Smooth muscle cell (in vitro differentiated cells): ENCODE data around the genes BFAR, PLA2G10 and NPIPA3.

DNA sequence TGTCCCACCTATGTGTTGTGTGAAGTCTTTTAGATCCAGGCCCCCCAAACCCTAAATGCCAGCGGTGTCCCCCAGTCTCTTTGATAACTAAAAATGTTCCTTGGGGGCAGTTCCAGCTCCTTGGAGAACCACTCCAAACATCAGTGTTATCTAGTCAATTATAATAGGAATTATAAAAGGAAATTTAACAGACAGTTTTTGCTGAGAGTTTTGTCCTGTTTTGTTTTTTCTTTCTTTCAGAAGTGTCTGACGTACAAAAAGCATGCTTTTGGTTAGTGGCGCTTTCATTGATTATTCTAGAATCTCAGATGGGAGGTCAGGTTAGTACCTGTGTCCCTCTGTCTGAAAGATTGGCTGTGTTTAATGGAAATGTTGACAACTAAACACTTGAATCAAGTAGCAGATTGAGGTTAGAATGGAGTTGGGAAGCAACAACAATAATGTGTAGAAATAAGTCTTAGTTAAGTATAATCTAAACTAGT lies 2.2 kb downstream of the MRTFB start:
- RAMPAGE, long total RNA: no peak

DNA sequence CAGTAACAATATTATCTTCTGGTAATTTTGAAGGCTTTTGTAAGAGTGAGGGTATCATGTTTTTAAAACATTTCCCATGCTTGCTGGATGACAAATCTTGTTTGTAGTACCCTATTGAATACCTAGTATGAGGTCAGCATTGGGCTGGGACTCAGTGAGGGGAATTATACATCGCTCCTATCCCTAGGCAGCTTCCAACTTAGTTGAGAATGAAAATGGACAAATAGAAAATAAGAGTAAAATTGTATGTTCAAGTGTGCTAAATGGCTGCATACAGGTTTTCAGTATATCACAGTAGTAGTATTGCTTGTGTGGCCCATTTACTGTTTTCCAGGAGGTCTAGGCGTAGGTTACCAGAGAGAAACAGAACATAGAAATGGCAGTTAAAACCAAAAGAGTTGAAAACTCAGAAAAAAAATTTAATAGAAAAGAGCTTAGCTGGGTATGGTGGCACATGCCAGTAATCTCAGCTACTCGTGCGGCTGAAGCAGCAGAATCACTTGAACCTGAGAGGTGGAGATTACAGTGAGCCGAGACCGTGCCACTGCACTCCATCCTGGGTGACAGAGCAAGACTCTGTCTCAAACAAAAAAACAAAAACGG lies 35.6 kb downstream of the MRTFB start:
- RAMPAGE, long total RNA: no peak

GRCh38 chr16:14111674-14112758 lies 40.9 kb downstream of the MRTFB start:
- RAMPAGE, long total RNA: no peak

- RAMPAGE, long total RNA: no peak
Observed at GRCh38 chr16:14125791-14126165, 54.7 kb downstream of the MRTFB start.

DNA sequence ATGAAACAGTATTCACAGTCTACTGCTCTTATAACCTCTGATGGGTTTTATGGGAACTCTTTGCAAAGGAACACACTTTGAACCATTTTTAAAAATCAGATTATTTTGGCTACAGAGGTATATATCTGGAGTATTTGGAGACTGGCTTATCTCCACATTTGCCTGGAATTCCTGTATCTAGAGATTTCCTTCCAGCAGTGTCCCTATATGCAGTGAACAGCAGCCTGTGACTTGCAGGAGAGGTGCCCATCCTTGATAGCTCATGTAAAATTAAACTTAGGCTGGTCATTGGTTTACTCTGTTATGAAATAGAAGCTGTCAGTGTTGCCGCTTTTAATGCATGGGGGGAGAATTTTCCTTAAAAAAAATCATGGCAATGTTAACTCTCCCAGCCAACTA lies 114.6 kb downstream of the MRTFB start:
- RAMPAGE, long total RNA: no peak

DNA sequence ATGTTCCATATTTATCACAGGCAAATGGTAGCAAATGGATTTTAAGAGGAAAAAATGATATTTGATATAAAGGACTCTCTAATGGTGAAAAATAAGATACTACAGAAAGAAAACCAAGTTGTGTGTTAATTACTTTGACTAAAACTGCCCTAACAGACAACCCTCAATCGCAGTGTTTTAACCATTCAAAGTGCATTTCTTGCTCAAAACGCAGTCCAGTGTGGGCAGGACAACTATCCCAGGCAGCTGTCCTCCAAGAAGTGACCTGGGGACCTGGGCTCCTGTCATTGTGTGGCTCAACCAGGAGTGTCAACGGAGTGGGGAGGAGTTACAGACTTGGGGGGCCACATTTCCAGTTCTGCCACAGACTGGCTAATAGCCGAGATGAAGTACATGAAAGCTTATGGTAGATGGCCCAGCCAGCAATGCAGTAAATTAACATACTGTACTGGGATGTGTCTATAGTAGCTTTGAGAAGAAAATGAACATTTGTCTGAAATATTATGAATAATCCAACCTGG lies 119.5 kb downstream of the MRTFB start:
- RAMPAGE, long total RNA: no peak

- RAMPAGE, long total RNA: no peak
Observed at GRCh38 chr16:14236201-14237024, 165.3 kb downstream of the MRTFB start.

DNA sequence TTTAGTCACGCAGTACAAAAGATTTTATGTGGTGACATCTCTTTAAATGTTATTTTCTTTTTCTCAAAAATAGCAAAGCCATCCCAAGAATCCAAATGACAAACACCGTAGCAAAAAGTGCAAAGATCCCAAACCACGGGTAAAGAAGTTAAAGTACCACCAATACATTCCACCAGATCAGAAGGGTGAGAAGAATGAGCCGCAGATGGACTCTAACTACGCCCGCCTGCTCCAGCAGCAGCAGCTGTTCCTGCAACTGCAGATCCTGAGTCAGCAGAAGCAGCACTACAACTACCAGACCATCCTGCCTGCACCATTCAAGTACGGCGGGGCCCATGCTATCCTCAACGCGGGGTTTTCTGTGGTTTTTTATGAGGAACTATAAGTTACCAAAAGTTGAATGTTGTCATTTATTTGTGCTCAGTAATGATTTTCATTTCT lies 169.1 kb downstream of the MRTFB start:
- RAMPAGE, long total RNA: no peak

DNA sequence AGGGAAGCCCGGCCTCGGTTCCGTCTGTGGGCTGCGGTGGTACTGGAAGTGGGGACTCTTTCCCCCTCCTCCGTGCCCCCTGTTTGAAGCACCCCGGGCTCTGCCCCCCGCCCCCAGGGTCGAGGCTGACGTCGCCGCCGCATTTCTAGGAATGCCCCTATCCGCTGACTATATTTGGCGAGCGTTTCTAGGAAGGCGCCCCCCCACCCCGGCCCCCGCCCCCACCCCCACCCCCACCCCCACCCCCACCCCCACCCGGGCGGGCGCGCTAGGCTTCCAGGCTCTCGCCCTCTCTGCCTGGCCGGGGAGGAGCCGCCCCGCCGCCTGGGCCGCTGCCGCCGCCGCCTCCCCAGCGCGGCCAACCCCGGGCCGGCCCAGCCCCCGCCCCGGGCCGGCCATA lies 230.7 kb downstream of the MRTFB start:
- RAMPAGE, long total RNA: no peak

DNA sequence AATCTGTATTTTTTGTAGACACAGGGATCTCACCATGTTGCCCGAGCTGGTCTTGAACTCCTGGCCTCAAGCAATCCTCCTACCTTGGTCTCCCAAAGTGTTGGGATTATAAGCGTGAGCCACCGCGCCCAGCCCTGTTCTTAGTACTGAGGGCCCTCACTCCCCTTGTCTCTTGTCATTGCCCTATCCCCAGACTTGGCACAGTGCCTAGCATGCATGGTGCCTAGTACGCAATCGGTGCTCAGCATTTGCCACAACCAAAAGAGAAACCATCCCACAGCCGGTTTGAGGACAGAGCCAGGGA lies 274.2 kb downstream of the MRTFB start:
- RAMPAGE, long total RNA: no peak

GRCh38 chr16:14354491-14355126 lies 275.5 kb downstream of the PARN start:
- RAMPAGE, long total RNA: no peak

- RAMPAGE, long total RNA: no peak
Observed at GRCh38 chr16:14609819-14610297, 20.2 kb downstream of the PARN start.

GRCh38 chr16:14632513-14633161 lies at the start of gene BFAR:
Gene BFAR (plus strand): TSS chr16:14632951.
- RAMPAGE, long total RNA: start-site peak on the plus strand at chr16:14632943-14632981, 297 and 173 reads in 2 replicates

- RAMPAGE, long total RNA: no peak
Observed at GRCh38 chr16:14634401-14634855, 1.7 kb downstream of the BFAR start.

DNA sequence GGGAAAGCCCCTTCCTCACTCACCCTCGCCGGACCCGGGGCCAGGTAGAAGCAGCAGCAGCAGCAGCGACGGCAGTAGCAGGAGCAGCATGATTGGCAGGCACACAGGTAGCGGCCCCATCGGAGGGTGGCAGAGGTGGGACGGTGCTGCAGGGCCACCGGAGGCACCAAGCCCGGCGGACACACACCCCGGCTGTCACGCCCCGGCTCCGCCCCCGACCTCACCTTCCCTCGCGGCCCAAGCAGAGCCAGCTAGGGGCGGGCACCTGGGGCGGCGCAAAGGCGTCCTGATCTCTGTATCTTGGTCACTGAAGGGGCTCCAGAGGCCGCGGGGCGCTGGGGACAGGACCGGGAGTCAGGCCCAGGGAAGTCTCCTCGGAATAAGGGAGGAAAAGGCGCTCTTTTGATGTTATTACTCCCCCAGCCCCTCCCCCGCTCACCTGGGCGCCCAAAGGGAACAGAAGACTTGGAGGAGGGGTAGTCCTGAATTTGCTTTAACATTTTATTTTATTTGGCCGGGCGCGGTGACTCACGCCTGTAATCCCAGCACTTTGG lies at the start of gene PLA2G10:
TSS of gene PLA2G10 (minus strand) at position 199 of the 554 bp plus-strand sequence.
- RAMPAGE, long total RNA: no peak

- RAMPAGE, long total RNA: no peak
Observed at GRCh38 chr16:14703083-14703590, at the start of gene NPIPA3. Gene NPIPA3 (plus strand): TSS chr16:14703411.

- RAMPAGE, long total RNA: no peak
Observed at GRCh38 chr16:14955428-14955870, 18.2 kb downstream of the NPIPA1 start.

DNA sequence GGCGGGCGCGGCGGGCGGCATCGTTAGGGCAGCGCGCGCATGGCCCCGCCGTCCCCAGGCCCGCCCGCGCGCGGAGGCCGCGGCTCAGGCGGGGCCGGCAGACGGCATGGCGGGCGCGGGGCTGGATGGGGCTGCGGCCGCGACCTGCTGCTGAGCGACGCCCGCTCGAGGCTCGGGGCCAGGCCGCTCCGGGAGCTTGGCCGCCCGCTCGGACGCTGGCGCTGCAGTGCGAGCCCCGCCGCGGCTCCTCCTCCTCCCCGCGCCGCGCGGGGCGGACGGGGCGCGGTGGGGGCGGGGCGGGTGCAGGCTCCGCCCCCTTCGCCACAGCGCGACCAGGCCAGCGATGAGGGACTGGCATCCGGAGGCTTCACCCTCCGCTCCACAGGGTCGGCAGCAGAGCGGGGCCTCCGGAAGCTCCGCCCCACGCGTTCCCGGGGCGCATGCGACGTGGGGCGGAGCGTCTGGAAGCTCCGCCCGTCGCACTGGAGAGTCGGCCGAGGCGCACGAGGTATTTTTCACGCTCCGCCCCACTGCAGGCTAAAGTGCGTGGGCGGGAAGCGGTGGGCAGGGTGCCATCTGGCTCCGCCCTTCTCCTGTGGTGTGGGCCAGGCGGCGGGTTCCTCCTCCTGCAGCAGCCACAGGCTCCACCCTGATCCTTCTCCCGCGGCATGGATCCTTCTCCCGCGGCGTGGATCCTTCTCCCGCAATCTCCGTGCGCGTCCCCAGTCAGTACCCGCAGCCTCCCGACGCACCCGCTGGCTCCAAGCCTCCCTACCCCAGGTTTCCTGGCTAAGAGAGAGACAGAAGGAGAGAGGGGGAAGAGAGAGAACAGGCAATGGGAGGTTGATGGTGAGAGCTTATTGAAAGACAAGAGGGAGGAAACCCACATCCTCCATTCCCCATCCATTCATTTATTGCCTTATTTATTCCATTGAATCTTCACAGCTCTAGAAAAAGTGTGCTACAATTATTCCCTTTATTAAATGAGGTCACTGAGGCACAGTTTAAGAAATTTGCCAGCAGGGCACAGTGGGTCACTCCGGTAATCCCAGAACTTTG lies 60.8 kb upstream of the RRN3 start:
- RAMPAGE, long total RNA: no peak

DNA sequence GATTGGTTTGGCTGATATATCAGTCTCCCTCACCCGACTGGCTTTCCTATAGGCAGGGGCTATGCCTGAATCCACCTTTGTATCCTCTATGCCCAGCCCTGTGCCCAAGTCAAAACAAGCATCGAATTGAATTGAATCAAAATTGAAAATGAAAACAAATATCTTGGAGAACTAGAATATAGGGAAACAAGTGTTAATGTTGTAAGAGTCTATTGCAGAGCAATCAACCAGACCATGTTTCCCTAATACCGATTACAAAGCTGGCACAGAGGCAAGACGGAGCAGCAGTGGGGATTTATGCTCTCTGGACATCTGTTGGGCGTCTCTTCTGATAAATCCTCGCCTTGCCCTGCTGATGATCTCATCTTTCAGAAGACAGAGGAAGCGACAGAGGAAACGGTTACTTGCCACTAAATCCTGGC lies 112.3 kb upstream of the RRN3 start:
- RAMPAGE, long total RNA: no peak

GRCh38 chr16:15396358-15396776 lies 813 bp downstream of the MPV17L start:
- RAMPAGE, long total RNA: no peak